ENCODE measurements around a stretch of chr3.

- PRO-cap, result no peak
- RAMPAGE, long total RNA, 4 experiments, result no peak in any of the 4 experiments
These were observed 70.7 kb downstream of the MCF2L2 start for GRCh38 chr3:183357615-183358177.

DNA sequence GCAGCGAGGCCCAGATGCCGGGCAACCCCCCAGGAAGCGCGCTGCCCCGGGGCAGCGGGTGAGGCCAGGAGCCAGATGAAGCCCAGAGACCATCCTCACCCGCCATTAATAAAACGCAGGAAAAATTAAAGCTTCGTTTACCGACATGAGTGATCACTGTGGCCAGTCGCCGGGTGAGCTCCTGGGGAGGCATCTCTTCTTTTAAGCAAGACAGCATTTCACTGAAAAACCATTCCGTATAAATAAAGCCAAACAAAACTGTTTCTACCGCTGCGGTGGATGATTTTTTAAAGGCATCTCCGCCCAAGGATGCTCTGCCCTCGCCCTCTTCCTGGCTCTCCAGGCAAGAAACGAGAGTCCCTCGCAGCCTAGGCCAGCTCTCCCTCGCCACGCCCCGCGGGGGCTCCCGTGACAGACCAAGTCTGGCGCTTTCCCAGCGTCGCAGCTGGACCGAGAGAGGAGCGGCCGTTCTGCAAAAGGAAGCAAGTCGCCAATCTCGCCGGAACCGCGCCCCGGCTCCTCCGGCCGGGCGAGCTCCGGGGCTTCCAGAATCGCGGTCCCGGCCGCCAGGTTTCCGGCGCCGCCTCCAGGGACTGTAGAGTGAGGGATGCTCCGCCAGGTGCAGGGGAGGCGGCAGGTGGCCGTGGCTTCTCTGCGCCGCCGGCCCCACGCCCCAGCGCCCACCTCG lies 514 bp downstream of the MCF2L2 start:
- PRO-cap, result no peak
- RAMPAGE, long total RNA, 4 experiments, result no peak in any of the 4 experiments

GRCh38 chr3:183636708-183637244 lies 1.4 kb downstream of the KLHL24 start:
- PRO-cap, result no peak
- RAMPAGE, long total RNA, 4 experiments, result no peak in any of the 4 experiments

DNA sequence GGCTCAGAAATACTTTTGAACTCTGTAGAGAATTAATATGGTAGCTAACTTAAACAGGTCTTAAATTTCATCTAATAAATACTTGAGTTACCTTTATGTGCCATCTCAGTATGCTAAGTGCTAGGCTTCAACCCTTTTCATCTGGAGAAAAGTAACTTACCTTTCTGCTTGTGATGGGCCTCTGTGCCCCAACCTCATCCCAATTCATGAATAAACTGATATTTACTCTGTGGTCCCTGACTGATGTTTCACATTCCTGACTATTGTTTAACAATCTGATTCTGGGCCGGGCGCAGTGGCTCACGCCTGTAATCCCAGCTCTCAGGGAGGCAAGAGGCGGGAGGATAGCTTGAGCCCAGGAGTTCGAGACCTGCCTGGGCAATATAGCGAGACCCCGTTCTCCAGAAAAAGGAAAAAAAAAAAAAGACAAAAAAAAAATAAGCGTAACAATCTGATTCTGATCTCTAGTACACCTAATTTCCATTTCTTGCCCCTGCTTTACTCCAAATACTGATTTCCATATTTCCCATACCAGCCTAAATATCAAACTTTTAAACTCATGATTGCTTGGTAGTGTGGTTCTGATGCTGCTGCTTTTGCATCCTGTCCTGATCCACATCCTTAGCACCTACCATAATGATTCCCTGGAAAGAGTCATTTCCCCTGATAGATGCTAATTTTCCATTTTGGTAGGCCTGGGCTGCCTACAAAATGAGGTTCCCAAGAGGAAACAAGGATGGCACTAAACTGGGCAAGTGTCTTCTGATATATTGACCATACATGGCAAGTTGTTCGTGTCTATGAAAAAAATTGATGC lies 21.3 kb downstream of the KLHL24 start:
- PRO-cap, result no peak
- RAMPAGE, long total RNA, 4 experiments, result no peak in any of the 4 experiments

- PRO-cap, result no peak
- RAMPAGE, long total RNA, 4 experiments, result no peak in any of the 4 experiments
These were observed 14.5 kb downstream of the MAP6D1 start for GRCh38 chr3:183810731-183811398.

- PRO-cap, result no peak
- RAMPAGE, long total RNA, 4 experiments, result no peak in any of the 4 experiments
These were observed 957 bp downstream of the ABCC5 start for GRCh38 chr3:184016750-184017103.

GRCh38 chr3:184133867-184135114 lies 867 bp upstream of the EIF2B5 start:
- PRO-cap, result no peak
- RAMPAGE, long total RNA, 4 experiments, result no peak in any of the 4 experiments

DNA sequence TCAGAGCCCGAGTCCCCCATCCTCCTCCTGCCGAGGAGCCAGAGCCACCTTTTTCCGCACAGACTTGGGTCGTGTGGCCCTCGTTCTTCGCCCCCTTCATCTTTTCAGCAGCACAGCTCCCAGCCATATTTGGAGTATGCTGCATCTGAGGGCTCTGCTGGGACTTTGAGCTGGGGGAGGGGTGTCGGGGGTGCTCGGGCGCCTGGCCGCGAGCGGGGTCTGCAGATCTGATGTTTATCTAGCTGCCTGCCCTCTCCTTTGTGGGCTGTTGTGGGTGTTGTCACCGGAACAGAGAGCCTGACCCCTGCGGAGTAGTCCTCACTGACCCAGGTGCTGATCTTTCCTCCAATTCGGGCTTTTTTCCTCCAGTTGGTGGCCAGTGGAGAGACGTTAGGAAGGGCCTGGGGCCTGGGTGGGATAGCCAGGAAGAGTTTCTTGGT lies 961 bp downstream of the DVL3 start:
- PRO-cap, result no peak
- RAMPAGE, long total RNA, 4 experiments, result no peak in any of the 4 experiments

- PRO-cap, result no peak
- RAMPAGE, long total RNA, 4 experiments, result no peak in any of the 4 experiments
These were observed 9.3 kb downstream of the ABCF3 start for GRCh38 chr3:184195278-184195819.

DNA sequence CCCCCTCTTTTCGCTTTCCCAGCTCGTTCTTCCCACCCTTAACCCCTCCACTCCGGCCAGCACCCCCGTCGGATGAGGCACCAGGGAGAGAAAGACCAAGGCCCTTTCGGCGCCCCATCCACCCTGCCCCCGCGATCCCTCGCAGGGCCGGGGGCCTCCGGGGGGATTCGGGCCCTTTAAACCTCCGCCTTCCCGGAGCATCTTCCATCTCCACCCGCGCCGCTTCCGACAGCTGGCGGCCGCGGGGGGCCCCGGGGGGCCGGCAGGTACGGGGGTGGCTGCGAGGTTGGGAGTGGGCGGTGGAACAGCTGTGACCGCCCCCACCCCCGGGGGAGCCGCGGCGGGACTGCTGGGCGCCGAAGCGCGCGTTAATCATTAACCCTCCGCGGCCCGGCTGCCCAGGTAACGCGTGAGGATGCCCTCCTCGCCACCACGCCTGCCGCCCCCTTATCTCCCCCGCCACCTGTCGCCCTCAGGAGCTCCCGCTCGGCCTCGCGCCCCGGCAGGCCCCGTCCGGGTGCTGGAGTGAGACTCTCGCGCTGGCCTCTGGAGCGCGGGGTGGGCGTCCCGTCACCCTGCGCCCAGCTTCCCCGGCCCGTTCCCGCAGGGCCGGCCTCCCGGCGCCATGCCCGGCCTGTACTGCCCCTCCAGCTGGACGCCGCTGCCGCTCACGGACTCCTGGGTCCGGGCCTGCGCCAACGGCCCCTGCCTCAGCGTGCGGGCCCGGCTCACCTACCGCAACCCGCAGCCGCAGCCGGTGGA lies 700 bp downstream of the VWA5B2 start:
- PRO-cap, result no peak
- RAMPAGE, long total RNA, 4 experiments, result no peak in any of the 4 experiments

- PRO-cap, result no peak
- RAMPAGE, long total RNA, 4 experiments, result no peak in any of the 4 experiments
These were observed 8.6 kb downstream of the EIF4G1 start for GRCh38 chr3:184322772-184323634.

GRCh38 chr3:184361977-184362761 lies 659 bp downstream of the POLR2H start:
- PRO-cap, result unidirectional peak, plus-strand start at chr3:184362606
- RAMPAGE, long total RNA, 4 experiments, result start-site peak on the plus strand in 1 of 4 experiments, at chr3:184362214-184362295 at its widest, 17 reads per replicate; start-site peak on the minus strand in 1 of 4 experiments, at chr3:184362131-184362696 at its widest, 9 reads per replicate

- PRO-cap, result no peak
- RAMPAGE, long total RNA, 4 experiments, result no peak in any of the 4 experiments
These were observed 46.9 kb downstream of the CHRD start for GRCh38 chr3:184426653-184427213.

- PRO-cap, result no peak
- RAMPAGE, long total RNA, 4 experiments, result no peak in any of the 4 experiments
These were observed 39.4 kb downstream of the EPHB3 start for GRCh38 chr3:184600829-184601543.

DNA sequence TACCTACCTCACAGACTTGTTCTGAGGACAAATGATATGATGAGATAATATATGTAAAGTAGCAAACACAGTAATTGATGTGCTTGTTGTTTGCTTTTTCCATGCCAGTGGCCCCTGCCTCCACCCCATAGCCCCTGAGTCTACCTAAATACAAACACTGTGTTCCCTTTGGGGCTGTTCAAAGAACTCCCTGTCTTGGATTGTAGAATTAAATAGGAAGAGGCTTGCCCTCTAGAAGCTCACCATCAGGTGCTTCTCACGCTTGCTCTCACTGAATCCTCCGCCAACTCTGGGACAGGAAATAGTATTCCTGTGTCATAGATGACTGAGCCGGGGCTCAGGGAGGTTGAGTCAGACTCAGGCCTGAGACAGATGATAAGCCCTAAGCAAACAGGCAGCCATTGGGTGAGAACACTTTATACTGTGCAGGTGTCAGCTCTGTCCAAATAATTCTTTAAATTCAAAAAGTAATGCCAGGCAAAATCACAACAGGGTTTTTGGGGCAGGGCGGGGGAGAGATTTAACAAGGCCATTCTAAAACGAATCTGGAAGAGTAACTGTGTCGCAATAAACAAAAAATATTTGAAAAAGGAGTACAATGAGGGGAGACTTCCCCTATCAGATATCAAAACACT lies 58.9 kb downstream of the EPHB3 start:
- PRO-cap, result no peak
- RAMPAGE, long total RNA, 4 experiments, result no peak in any of the 4 experiments

DNA sequence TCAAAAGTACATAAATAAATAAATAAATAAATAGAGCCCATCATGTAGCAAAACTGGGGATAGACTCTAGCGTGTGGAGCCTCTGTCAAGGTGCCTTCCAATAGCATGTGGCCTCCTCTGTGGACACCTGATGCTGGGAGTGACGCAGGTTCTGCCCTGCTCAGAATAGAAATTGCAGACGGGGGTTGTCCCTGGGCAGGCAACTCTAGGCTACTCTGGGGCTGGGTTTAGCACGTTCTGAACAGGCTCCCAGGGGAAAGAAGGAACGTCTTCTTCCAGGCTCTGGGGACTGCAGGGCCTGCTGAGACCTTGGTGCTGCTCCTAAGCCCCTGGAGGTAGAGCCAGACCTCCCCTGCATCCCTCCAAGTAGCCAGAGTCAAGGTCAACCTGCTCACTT lies 65.4 kb downstream of the EPHB3 start:
- PRO-cap, result no peak
- RAMPAGE, long total RNA, 4 experiments, result no peak in any of the 4 experiments

GRCh38 chr3:184716722-184717724 lies 5.2 kb upstream of the MAGEF1 start:
- PRO-cap, result no peak
- RAMPAGE, long total RNA, 4 experiments, result no peak in any of the 4 experiments

GRCh38 chr3:185078321-185078860 lies 74.5 kb downstream of the C3orf70 start:
- PRO-cap, result no peak
- RAMPAGE, long total RNA, 4 experiments, result no peak in any of the 4 experiments

- PRO-cap, result no peak
- RAMPAGE, long total RNA, 4 experiments, result no peak in any of the 4 experiments
These were observed 1.8 kb downstream of the C3orf70 start for GRCh38 chr3:185151101-185151513.

DNA sequence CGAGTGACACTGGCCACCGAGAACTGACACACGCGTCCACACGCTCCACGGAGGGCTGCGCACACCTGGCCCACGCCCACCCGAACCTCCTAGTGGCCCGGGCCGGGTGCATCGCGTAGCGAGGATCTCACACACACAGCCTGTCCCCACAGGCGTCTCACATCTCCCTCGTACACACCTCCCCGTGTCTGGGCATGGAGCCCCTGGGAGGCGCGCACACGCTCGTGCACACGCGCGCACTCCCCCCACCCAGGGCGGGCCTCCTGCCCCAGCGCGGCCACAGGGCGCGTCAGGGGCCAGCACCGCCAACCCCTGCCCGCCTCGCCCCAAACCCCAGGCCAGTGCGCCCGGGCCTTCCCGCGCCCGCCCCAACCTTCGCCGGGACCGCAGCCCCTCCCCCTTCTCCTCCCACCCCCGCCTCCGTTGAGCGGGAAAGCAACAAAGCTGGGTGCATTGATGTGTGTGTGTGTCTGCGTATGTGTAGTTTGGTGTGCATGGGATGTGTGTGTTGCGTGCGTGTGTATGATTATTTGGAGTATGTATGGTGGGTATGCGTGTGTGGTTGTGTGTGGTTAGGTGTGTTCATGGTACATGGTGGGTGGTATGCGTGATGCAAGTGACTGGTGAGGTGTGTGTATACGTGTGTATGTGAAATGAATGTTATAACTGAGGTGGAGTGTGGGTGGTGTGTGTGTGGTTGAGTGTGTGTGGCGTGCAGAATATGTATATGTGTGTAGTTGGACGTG lies 621 bp upstream of the C3orf70 start:
- PRO-cap, result no peak
- RAMPAGE, long total RNA, 4 experiments, result no peak in any of the 4 experiments

Measured in omental fat pad (tissue), 4 donors.